Metastatic Breast Carcinoma in the Brain (tissue), 10 donors: ENCODE data around the gene CPO.

GRCh38 chr2:205746143-205746734 is 63.9 kb downstream of the NRP2 start:
- PRO-cap, 10 experiments: peak in 1 of 10 experiments; most common plus-strand start chr2:205746627 (in 1)

DNA sequence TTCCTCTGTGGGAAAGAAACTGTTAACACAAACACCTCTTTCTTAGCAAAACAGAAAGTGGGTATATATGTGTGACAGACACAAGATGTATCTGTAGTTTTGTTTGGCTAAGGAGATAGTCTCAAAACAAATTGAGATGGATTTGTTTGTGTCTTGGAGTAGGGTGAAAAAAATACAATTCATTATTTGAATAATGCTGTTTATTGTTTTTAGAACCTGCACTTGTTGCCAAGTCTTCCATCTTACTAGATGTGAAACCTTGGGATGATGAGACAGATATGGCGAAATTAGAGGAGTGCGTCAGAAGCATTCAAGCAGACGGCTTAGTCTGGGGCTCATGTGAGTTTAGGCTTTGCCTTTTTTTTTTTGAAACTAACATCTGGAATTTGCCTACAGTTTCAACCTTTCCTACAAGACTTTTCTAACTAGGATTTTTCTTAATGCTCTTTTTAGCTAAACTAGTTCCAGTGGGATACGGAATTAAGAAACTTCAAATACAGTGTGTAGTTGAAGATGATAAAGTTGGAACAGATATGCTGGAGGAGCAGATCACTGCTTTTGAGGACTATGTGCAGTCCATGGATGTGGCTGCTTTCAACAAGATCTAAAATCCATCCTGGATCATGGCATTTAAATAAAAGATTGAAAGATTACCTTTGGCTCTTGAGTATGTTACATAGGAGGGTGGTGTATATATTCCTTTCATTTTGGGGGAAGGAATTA is 2.7 kb downstream of the EEF1B2 start:
- PRO-cap, 10 experiments: no peak in any of the 10 experiments

DNA sequence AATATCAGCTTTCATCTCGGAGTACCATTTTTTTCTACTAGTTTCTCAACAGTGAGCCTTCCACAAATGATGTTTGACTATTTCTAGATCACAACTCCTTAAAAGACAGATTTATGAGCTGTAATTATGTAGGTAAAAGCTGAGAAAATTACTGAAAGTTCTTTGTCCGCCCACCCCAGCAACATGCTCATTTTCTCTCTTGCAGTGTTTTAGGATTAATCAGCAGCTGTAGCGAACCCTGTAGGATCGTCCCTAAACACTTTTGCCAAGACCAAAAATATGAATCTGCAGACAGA is 361 bp downstream of the CMKLR2 start:
- PRO-cap, 10 experiments: no peak in any of the 10 experiments

- PRO-cap, 10 experiments: no peak in any of the 10 experiments
Observed at GRCh38 chr2:206810011-206810734, 44.8 kb downstream of the FASTKD2 start.

DNA sequence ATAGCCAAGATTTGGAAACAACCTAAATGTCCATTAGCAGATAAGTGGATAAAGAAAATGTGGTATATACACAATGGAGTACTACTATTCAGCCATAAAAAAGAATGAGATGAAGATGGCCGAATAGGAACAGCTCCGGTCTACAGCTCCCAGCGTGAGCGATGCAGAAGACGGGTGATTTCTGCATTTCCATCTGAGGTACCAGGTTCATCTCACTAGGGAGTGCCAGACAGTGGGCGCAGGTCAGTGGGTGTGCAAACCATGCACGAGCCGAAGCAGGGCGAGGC is 31.5 kb upstream of the CPO start:
- PRO-cap, 10 experiments: no peak in any of the 10 experiments

DNA sequence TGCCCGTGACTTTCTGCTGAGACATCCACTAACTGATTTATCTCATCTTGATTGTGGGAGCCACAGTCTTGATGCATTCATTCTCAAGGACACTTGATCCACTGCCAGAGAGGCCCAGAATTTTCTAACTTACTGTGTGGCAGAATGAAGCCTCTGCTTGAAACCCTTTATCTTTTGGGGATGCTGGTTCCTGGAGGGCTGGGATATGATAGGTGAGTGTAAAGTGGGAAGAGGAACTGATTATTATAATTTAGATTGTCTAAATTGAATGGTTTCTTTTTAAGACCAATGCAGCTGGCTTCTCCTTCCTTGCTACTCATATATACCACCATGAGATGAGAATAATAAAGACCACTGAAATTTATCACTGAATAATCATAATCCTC is at the start of gene CPO:
Gene CPO, plus strand, starts transcription at position 63 of the 386 bp plus-strand sequence.
- PRO-cap, 10 experiments: no peak in any of the 10 experiments

DNA sequence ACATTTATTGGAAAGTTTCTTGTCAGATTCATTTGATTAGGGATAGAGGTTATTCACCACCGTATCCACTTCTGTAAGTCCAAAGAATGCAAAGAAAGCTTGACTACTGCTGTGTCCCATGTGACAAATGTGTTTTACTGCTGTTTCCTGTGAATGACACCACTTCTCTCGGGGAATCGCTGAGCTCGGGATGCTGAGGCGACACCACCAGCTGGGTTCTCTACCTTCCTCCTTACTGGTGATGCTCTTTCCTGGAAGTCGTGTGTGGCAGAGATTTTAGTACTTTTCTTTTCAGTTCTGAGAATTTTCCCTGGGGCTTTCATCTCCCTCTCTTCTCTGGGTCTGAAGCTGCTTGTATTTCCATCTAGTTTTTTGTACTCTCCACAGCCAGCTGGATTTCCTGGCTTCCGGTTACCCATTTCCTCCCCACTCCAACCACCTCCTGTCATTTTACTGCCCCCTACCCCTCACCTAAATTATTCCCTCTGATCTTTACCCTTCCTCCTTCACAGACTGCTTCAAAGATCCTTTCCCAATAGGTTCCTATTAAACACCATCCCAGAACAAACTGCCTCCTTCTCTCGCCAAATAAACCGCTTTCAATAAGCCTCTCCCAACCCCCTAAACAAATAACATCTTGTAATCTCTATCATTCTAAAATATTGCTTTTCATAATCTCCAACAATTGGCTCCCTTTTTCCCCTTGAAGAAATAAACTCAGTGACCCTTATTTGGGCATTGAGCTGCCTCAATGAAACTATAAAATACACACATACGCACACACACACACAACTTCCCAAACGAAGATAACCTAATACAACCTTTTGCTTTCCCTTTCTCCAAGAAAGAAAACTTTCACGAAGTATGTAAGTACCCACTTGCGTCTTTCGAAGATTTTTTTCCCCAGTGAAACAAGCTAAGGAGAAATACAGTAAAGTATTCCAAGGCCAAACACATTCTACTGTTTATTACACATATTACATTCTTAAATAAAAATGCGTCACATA is 91.3 kb downstream of the KLF7 start:
- PRO-cap, 10 experiments: no peak in any of the 10 experiments

DNA sequence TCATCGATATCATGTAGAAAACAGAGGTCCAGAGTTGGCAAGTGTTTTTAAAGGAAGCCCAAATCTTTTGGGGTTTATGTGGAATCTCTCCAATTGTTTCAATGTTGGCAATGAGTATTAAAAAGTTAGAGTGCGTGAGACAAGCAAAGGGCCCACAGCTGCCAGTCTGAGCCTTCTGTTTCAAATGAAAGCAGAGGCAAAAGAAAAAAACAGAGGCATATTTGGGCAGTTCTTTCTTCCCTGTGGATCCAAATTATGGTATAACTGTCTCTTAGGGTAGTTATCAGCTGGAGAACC is 24.2 kb downstream of the KLF7 start:
- PRO-cap, 10 experiments: no peak in any of the 10 experiments

- PRO-cap, 10 experiments: no peak in any of the 10 experiments
Observed at GRCh38 chr2:207165354-207165511, 515 bp downstream of the KLF7 start.

DNA sequence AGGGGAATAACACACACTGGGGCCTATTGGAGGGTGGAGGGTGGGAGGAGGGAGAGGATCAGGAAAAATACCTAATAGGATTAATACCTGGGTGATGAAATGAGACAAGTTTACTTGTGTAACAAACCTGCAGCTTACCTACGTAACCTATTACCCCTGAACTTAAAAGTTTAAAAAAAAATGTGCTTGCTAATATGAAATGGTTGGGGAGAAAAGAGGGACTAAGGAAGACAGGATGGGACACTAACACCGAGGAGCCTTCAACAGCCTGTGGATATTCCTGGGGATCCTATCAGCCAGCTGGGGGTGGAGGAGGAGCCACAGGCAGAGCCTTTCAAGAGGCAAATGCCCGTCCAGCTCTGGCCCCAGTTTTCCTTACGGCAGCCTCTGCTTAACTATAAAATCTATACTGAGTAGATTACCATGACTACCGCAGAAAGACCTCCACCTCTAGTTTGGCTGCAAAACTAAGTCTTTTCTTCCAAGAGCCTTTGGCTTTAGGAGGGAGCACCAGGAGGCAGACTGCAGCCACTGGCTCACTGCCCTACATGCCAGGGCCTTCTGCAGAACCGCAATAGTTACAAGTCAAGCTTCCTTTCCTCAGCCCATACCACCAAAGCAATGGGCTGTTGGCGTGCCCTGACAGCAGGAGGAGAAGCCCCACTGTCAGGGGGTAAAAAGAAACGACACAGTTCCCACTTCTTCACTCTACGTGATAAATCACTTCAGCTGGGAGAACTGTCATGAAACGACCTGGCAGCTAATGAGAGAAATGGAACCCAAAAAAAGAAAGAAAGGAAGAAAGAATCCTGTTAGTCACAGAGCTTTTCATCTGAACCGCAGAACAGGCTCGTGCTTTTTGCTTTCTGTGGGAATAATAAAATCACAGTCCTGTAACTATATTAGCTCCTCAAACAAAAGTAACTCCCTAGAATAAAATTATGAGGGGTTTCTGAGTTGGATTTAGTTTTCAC is 25.2 kb upstream of the CREB1 start:
- PRO-cap, 10 experiments: no peak in any of the 10 experiments

DNA sequence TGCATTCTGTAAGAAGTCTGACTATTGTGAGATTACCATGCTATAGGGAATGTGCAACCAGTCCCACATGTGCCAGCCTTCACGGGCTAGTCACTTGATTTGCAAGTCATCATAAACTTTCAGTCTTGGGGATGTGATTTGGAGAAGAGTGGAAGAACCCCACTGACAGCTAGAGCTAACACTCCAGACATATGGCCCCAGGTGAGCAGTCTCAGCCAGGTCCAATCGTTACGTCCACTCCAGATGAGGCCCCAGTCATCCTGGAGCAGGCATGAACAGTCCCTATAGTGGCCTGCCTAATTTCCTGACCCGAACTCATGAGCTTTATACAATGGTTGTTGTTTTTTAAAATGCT is 7.2 kb upstream of the CCNYL1 start:
- PRO-cap, 10 experiments: no peak in any of the 10 experiments

- PRO-cap, 10 experiments: no peak in any of the 10 experiments
Observed at GRCh38 chr2:207747950-207748924, 21.5 kb downstream of the FZD5 start.

GRCh38 chr2:207770787-207771434 is 1.2 kb upstream of the FZD5 start:
- PRO-cap, 10 experiments: no peak in any of the 10 experiments

DNA sequence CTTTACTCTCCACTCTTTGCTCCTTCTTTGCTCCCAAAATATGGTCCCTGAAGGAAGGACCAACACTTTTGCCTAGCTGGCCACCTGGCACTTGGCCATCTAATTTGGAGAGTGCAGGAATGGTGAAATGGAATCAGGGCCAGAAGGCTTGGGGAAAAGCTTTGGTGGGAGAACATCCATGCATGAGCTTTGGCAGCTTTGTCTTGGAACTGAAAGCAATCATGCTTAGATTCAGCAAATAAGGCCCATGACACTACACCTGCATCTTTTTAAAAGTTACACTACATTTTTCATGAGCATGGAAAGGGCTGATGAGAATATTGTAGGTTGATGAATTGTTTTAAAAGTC is 50.8 kb upstream of the FZD5 start:
- PRO-cap, 10 experiments: no peak in any of the 10 experiments

- PRO-cap, 10 experiments: no peak in any of the 10 experiments
Observed at GRCh38 chr2:207845786-207845947, 76.0 kb upstream of the FZD5 start.

- PRO-cap, 10 experiments: no peak in any of the 10 experiments
Observed at GRCh38 chr2:207870329-207870796, 100.7 kb upstream of the FZD5 start.

- PRO-cap, 10 experiments: peak in 1 of 10 experiments; most common plus-strand start chr2:209661499 (in 1)
Observed at GRCh38 chr2:209661047-209661648, 110.5 kb upstream of the UNC80 start.

- PRO-cap, 10 experiments: no peak in any of the 10 experiments
Observed at GRCh38 chr2:210022776-210023860, 20.7 kb downstream of the RPE start.

DNA sequence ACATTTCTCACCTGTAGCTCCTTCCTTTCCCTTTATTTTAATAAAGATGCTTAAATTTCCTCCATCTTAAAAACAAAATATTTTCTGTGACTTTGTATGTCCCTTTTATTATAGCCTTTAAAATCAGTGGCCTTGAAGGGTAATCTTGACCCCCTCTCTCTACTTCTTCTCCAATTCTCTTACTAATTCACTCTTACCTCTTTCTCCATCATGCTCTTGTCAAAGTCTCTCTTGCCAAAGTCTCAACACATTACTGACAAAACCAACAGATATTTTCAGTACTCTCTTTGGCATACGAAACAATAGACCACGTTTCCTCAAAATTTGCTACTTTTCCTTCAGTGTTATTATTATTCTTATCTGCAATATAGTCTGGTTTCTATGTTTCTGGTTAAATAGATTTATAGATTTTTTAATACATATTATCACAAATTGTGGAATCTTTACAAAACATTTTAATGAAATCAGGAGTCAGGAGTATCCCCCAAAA is 76.0 kb downstream of the KANSL1L start:
- PRO-cap, 10 experiments: no peak in any of the 10 experiments

GRCh38 chr2:210189383-210190083 is 18.3 kb upstream of the KANSL1L start:
- PRO-cap, 10 experiments: no peak in any of the 10 experiments